Colonic mucosa (tissue), 1 donor: ENCODE results near the gene ZDHHC11.

GRCh38 chr5:81971-82671 is 9.8 kb upstream of the PLEKHG4B start:
- PRO-cap: no peak

GRCh38 chr5:196998-197465 is 5.7 kb downstream of the LRRC14B start:
- PRO-cap: no peak

GRCh38 chr5:206850-207731 is 10.9 kb downstream of the CCDC127 start:
- PRO-cap: no peak

- PRO-cap: no peak
Measured at GRCh38 chr5:282190-283183, 11.0 kb downstream of the PDCD6 start.

GRCh38 chr5:312701-313220 is 8.8 kb upstream of the AHRR start:
- PRO-cap: no peak

GRCh38 chr5:321854-322148 is 287 bp downstream of the AHRR start:
- PRO-cap: no peak

GRCh38 chr5:463687-464672 is 21.0 kb downstream of the EXOC3 start:
- PRO-cap: no peak

GRCh38 chr5:673600-674759 is 19.2 kb downstream of the TPPP start:
- PRO-cap: no peak

- PRO-cap: no peak
Measured at GRCh38 chr5:850486-851053, at the start of gene ZDHHC11. Gene ZDHHC11, minus strand, starts transcription at chr5:850986.

- PRO-cap: no peak
Measured at GRCh38 chr5:948219-948876, 55.7 kb downstream of the TRIP13 start.

DNA sequence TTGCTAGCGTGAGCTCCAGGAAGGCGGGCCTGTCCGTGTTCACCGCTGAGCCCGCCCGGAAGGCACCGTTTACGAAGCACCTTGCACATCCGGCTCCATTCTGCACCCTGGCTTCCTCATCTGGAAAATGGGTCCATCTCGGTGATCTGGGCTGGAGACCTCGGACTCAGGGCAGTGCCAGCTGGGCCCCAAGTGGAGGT is 52.5 kb upstream of the NKD2 start:
- PRO-cap: unidirectional peak, minus-strand start at position 98 of the sequence

DNA sequence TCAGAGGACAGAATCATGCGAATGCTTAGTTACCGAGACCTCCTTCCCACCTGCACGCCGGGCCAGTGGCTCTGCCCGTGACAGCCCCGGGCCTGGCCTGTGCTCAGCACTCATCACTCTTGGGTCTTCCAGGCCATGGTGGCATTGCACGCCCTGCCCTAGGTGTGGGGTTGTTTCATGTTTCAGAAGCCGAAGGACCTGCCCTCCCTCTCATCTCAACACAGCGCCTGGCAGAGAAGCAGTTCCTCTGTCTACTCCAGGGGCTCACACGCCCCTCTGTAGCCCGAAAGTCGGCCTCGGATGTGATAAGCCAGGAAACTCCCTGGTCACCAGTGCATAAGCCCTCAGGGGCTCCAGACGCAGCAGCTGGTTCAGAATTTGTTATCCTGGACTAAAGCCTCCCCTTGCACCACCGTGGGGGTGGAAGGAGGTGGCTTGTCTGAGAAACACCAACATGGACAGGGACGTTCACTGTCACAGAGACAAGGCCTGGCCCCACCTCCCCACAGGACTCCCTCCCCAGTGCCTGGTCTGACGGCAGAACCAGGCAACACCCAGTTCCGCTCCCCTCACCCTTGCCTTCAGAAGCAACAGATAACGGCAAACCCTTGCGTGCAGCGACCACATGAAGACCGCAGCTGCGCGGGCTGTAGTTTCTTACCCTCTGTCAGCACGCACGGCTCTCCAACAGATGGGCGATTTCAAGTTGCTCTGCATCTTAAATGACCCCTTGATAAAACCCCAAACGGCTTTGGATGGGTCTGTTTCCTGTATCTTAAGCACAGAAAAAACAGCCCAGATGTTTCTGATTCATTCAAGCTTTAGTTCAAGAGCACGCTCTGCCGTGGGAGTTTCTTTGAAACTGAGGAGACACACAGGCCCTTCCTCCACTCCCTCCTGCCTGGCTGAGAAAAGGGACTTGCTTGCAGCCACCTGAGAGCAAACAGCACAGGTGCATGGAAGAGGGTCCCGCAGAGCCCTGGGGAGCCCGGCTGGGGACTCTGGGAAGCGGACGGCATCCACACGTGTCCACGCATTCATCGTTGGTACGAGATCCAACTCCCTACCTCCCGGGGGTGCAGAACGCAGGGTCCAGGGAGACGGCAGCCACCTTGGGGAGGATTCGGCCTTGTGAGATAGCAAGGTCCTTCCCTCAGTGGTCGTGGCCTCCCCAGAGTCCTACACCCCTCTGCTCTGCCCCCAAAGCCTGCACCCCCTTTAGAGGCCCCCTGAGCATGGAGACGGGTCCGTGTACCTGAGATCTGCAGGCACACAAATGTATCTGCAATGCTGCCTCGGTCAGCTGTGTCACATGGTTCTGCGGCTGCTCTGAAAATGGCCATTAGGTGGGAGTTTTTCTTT is 44.7 kb upstream of the NKD2 start:
- PRO-cap: no peak

DNA sequence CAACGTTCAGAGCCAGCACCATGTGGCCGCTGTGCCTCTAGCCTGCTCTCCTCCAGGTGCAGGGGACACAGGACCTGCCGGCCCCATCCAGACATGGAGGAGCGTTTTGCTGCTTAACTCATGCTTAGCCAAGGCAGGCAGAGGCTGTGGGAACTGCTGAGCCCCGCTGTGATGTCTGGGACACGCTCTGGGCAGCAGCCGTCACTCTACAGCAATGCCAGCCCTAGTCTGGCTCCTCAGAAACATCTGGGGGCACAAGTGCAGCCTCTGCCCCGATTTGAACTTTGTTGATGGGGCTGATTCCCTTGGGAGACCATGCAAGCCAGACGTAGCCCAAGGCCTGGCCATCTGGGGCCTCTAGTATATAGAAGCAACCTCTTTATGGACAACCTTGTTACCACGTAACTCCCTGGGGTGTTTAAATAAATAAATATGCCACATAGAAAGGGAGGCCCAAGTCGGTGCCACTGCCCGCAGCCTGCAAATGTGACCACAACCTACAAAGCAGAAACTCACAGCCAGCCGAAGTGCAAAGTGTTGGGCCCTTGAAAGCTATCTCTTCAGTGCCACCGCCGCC is 42.1 kb downstream of the NKD2 start:
- PRO-cap: no peak

GRCh38 chr5:1089567-1090266 is 22.1 kb downstream of the SLC12A7 start:
- PRO-cap: no peak

GRCh38 chr5:1098128-1098383 is 13.8 kb downstream of the SLC12A7 start:
- PRO-cap: no peak

- PRO-cap: no peak
Measured at GRCh38 chr5:1127761-1128581, 16.1 kb upstream of the SLC12A7 start.

- PRO-cap: unidirectional peak, minus-strand start at chr5:1138032; unidirectional peak, minus-strand start at chr5:1138257
Measured at GRCh38 chr5:1137475-1138485, 25.9 kb upstream of the SLC12A7 start.

- PRO-cap: no peak
Measured at GRCh38 chr5:1153286-1153929, 41.5 kb upstream of the SLC12A7 start.

GRCh38 chr5:1164854-1165482 is 36.4 kb upstream of the SLC6A19 start:
- PRO-cap: no peak

- PRO-cap: no peak
Measured at GRCh38 chr5:1201940-1202470, 610 bp downstream of the SLC6A19 start.